Measurements from ENCODE around the gene UBE2B.

GRCh38 chr5:134226302-134226886 is 521 bp upstream of the PPP2CA start:
- PRO-cap: bidirectional peak, plus-strand start at chr5:134226412, minus-strand start at chr5:134226048; bidirectional peak, plus-strand start at chr5:134226728, minus-strand start at chr5:134226645
- RAMPAGE, long total RNA, 4 experiments: start-site peak on the plus strand in 1 of 4 experiments, at chr5:134226656-134226760 at its widest, 7 reads per replicate

DNA sequence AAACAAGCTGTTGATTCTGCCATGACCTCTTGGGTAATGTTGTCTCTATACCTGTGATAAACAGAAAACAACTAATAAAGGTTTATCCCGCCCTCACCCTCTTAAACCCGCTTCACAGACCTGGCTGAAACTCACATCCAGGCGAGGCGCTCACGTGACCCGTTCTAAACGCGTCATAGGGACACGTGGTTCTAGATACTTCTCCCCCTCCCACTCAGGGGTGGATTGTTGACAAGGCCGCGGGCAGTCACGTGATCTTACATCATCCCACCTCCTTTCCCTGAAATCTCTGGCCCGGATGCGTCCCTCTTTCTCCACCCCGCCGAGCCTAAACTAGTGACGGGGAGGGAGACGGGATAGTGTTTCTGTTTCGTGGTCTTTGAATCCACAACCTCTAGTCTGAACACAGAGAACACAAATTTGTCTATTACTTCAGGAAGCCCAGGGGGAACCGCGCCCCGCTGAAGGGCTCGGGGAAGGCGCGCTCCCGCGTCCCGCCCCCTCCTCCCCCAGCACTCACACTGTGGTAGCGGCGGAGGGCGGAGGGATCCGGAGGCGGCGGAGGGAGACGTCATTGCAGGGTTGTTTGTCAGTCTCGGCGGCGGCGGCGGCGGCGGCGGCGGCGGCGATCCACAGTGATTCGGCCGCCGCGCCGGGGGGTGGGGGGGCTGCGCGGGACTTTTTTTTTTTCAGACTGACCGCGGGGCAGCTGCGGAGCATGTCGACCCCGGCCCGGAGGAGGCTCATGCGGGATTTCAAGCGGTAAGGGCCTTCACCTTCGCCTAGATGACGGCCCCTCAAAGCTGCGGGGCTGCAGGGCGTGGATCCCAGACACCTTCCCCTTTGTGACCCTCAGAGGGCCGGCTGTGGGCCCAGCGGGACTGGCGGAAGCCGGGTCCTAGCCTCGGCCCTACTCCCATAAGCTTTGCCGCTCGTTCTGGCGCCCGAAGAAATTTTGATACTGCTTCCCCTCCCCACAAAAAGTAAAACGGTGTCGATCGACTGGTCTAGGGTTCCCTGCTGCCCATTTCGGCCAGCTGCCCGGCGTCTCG is at the start of gene UBE2B:
Gene UBE2B (plus strand): TSS at position 692 of the 1,052 bp plus-strand sequence.
- PRO-cap: bidirectional peak, plus-strand start at position 275 of the sequence, minus-strand start at position 166 of the sequence; bidirectional peak, plus-strand start at position 592 of the sequence, minus-strand start at position 520 of the sequence
- RAMPAGE, long total RNA, 4 experiments: start-site peak on the plus strand in 2 of 4 experiments, centred at positions 632 to 697 of the sequence, 23 to 93 reads per replicate

- PRO-cap: no peak
- RAMPAGE, long total RNA, 4 experiments: no peak in any of the 4 experiments
Observed at GRCh38 chr5:134372926-134373230, 1.5 kb downstream of the UBE2B start.

DNA sequence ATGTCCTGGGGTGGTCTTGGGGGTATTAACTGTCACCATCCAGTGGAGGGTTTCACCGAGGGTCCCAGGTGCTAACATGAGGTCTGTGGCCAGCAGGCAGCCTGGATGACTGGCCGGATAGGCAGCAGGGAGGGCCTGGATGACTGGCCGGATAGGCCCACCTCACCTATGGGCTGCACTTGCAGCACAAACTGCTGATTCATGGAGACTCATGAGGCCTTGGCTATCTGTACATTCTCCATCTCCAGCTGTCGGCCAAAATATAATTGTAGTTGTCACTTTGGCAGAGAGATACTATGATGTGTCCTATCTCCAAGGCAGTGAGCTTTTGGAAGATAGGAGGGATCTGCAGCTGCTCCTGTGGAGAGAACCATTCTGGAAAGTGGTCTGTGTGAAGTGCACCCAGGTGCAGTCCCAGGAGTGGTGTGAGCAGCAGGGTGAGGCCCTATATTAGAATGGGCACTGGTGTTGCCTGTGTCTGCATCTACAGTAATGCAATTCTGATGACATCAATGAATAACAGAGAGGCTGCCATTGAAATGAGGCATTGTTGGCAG is 26.3 kb upstream of the CDKN2AIPNL start:
- PRO-cap: no peak
- RAMPAGE, long total RNA, 4 experiments: no peak in any of the 4 experiments

DNA sequence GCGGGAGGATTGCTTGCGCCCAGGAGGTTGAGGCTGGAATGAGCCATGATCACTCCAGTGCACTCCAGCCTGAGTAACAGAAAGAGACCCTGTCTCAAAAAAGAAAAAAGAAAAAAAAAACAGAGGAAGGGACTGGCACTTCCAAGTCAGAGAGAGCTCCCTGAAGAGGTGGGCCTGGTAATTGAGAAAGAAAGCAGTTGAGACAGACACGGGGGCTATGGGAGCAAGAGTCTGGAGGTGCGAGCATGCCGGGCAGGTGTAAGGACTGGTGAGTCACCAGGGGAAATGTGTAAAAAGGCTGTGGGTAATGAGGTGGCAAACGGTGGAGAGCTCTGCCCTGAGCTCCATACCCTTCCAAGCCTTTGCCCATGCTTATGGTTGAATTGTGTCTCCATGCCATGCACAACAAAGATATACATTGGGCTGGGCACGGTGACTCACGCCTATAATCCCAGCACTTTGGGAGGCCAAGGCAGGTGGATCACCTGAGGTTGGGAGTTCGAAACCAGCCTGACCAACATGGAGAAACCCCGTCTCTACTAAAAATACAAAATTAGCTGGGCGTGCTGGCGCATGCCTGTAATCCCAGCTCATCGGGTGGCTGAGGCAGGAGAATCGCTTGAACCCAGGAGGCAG is 18.0 kb upstream of the JADE2 start:
- PRO-cap: bidirectional peak, plus-strand start at position 318 of the sequence, minus-strand start at position 267 of the sequence; unidirectional peak, minus-strand start at position 348 of the sequence; unidirectional peak, minus-strand start at position 385 of the sequence
- RAMPAGE, long total RNA, 4 experiments: no peak in any of the 4 experiments

DNA sequence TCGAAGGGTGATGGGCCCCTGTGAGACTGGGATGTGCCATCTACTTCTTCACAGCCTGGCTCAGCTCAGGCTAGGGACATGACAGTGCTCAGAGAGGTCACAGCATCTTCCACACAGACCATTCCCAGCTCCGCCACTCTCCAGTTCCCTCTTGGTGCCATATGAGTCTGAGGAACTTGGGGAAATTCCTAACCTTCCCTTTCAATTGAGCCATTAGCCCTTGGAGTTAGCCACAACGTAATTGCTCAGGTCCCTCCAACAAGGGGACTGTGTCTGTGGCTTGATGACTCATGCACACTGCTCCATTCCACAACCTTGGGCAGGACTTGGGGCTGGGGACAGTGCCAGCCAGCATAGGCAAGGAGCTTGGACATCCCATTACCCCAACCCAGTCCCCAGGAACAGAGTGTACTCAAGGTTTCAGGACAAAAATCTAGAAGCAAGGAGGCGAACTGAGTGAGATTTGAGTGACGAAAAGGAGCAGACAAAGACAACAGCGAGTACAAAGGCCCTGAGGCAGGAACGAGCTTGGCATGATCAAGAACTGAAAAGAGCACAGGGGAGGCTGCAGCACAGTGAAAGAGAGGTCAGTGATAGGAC is 16.2 kb upstream of the JADE2 start:
- PRO-cap: no peak
- RAMPAGE, long total RNA, 4 experiments: start-site peak on the plus strand in 2 of 4 experiments, centred at positions 116 to 322 of the sequence, 27 to 31 reads per replicate

- PRO-cap: no peak
- RAMPAGE, long total RNA, 4 experiments: start-site peak on the plus strand in 1 of 4 experiments, at chr5:134560511-134560956 at its widest, 10 reads per replicate
Observed at GRCh38 chr5:134560387-134561048, 35.0 kb downstream of the JADE2 start.

DNA sequence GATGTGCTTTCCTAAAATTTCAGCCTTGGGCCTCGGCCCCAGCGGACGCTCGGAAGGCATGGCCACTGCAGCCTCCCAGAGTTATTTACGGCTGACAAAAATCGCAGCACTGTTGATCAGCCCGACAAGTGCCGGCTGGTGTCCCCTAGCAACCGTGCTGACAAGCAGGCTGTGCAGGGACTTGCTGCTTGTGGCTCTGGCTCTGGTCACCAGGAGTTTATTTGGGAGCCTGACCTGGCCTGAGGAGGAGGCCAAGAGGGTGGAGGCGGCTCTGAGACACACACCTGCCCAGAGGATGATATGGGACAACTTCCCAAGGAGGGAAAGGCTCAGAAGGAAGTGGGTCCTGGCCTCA is 43.9 kb downstream of the JADE2 start:
- PRO-cap: no peak
- RAMPAGE, long total RNA, 4 experiments: no peak in any of the 4 experiments

- PRO-cap: no peak
- RAMPAGE, long total RNA, 4 experiments: no peak in any of the 4 experiments
Observed at GRCh38 chr5:134674635-134675640, 26.4 kb downstream of the SEC24A start.

DNA sequence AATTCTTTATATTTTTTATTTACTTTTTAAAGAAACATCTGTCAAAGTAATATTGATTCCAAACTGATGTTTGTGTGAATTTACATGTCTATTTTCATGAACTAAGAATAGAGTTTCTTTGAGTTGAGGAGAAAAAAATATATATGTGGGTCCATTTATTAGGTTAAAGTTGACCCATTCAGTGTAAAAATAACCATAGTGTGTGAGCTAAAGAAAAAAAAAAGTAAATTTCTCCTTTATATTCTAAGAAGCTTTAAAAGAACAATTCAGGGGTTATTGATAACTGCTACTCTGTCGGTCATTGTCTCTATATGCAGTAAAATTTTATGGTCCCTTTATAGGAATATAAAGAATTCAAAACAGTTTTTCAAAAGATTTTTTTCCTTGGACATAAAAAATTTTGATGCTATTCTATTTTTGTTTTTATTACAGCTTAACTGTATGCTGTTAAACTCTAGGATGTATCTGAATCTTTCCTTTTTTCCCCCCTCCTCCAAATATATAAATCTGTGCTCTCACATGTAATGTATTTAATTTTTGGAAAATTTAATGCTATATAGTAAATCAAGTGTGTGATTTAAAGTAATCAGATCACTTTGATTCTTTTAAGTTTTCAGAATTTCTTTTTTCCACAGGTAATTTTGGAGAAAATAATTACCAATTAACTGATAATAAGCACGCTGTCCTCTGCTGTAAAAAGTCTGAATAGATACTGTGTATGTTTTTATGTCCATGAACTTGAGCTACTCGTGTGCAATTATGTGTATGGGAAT is 13.3 kb downstream of the C5orf24 start:
- PRO-cap: no peak
- RAMPAGE, long total RNA, 4 experiments: no peak in any of the 4 experiments

GRCh38 chr5:134873415-134873896 is 715 bp upstream of the TXNDC15 start:
- PRO-cap: no peak
- RAMPAGE, long total RNA, 4 experiments: no peak in any of the 4 experiments

DNA sequence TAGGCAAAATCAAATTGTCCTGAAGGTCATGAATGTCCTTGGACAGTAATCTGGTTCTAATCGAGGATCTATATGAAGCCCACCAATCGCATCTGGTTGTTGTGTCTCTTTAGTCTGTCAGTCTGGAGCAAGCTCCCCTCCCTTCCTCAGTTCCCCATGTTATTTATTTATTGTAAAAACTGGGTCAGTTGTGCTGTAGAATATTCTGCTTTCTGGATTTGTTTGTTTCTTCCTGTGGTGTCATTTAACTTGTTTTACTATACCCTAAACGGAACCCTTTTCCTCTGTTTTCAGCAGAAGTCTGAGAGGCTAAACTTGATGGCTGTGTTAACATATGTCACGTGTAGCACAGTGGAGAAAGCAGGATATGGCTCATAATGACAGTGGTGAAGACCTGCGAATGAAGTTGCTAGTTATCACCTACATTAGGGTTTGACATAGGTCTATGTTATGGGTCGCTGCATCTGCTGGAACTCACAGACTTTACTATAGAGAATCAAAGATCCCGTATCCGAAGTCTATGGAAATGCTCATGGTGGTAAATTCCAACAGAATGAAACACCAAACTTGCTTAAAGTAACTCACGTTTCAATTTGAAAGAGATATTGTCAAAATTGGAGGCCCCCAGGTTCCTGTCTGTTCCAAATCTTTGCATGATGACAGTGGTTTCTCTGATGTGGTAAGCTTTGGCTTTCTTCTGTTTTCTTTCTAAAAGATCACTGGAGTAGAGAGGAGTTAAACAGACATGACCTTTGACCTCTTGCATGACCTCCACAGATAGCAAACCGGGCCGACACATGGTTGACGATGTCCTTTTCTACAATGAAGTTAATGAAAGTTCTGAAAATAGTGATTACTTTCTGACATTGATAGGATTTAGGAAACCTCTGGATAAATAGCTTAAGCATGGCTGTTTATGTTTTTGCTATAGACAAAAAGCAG is 3.3 kb upstream of the CATSPER3 start:
- PRO-cap: no peak
- RAMPAGE, long total RNA, 4 experiments: no peak in any of the 4 experiments

DNA sequence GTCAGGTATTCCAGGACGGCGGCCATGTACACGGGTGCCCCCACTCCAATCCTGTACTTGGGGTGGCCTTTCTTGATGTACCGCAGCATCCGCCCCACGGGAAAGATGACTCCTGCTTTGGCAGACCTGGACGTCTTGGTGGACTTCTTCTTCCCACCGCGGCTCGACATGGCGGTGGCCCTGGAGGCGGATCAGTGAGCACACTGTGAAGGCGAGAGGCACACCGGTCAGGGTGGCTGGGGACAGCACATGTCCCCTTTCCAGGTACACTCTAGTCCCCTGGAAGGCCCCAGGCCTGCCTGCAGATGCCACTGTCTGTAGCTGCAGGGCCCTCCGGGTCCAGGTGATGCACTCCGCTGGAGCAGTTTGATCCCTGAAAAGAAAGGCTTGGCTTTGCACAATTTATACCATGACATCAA is 10.1 kb downstream of the MACROH2A1 start:
- PRO-cap: no peak
- RAMPAGE, long total RNA, 4 experiments: start-site peak on the minus strand in 1 of 4 experiments, centred at position 172 of the sequence, 68 reads per replicate

DNA sequence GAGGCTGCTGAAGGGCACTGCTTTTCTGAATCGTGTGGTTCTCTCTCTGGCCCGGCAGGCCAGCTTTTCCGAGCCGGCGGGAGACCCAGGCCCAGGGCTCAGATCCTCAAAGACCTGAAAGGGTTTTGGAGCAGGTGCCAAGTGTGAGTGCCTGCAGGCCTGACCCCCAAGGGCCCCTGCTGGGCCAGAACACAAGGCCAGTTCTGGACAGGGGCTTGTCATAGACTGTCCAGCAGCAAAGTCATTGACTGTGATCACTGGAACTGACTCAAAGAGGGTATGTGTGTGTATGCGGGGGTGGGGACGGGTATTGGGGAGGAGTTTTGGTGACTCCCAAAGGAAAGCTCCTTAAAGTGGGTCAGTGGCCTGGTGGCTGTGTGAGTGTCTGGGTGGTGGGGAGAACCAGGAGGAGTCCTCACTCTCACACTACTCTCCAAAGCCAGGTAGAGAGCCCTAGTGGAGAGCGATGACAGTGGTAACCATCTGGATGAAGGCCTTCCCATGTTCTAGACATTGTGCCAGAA is 592 bp upstream of the CXCL14 start:
- PRO-cap: no peak
- RAMPAGE, long total RNA, 4 experiments: no peak in any of the 4 experiments

DNA sequence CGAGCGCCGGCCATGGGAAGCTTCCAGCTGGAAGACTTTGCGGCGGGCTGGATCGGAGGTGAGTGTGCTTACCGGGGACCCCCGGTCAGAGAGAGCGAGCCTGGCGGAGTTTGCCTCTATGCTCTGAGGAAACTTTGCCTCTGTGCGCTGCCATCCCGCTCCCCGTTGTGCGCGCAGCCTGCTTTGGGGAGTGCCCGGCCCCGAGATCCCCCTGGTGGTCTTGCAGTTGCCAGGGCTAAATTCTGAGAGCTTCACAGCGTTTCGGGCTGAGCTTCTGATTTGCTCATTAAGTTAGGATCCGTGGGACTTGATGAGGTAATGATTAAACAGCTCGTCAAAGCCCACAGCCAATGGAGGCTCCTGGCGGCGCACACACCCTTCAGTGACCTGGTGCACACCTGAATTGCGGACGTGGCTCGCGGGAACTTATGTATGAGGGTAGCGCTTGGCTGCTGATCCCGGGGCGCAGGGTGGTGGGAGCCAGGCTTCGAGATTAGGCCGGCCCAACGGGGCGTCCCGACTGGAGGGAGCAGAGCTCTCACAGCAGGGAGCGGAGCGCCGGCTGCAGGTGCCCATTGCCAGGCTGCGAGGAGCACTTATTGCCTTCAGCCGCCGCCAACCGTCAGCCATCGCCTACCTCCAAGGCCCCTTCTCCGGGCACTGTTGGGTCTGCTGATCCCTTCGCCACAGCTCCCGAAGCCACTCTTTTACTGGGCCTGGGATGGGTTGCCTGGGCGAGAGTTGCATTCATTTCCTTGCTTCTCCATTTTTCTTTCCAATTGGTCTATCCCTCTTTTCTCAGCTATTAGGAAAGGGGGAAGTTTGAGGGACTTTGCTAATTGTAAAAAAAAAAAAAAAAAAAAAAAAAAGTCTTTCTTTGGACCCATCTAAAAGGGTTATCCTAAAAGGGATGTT is 630 bp downstream of the SLC25A48 start:
- PRO-cap: bidirectional peak, plus-strand start at position 382 of the sequence, minus-strand start at position 276 of the sequence
- RAMPAGE, long total RNA, 4 experiments: no peak in any of the 4 experiments

GRCh38 chr5:135901623-135901911 is 5.9 kb upstream of the IL9 start:
- PRO-cap: no peak
- RAMPAGE, long total RNA, 4 experiments: no peak in any of the 4 experiments

- PRO-cap: no peak
- RAMPAGE, long total RNA, 4 experiments: no peak in any of the 4 experiments
Observed at GRCh38 chr5:135998078-135998433, 30.7 kb upstream of the TGFBI start.

- PRO-cap: no peak
- RAMPAGE, long total RNA, 4 experiments: no peak in any of the 4 experiments
Observed at GRCh38 chr5:136018744-136019224, 10.0 kb upstream of the TGFBI start.

DNA sequence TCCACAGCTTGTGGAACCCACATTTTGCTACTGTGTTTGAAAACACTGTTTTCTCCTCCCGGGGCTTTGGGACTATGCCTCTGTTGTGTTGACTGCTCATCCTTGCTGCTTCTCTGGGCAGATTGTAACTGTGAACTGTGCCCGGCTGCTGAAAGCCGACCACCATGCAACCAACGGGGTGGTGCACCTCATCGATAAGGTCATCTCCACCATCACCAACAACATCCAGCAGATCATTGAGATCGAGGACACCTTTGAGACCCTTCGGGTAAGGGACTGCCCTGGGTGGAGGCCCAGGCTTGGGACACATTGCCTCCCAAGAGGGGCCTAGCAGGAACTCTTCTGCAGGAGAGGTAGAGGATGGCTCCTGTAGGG is 18.4 kb downstream of the TGFBI start:
- PRO-cap: no peak
- RAMPAGE, long total RNA, 4 experiments: no peak in any of the 4 experiments

DNA sequence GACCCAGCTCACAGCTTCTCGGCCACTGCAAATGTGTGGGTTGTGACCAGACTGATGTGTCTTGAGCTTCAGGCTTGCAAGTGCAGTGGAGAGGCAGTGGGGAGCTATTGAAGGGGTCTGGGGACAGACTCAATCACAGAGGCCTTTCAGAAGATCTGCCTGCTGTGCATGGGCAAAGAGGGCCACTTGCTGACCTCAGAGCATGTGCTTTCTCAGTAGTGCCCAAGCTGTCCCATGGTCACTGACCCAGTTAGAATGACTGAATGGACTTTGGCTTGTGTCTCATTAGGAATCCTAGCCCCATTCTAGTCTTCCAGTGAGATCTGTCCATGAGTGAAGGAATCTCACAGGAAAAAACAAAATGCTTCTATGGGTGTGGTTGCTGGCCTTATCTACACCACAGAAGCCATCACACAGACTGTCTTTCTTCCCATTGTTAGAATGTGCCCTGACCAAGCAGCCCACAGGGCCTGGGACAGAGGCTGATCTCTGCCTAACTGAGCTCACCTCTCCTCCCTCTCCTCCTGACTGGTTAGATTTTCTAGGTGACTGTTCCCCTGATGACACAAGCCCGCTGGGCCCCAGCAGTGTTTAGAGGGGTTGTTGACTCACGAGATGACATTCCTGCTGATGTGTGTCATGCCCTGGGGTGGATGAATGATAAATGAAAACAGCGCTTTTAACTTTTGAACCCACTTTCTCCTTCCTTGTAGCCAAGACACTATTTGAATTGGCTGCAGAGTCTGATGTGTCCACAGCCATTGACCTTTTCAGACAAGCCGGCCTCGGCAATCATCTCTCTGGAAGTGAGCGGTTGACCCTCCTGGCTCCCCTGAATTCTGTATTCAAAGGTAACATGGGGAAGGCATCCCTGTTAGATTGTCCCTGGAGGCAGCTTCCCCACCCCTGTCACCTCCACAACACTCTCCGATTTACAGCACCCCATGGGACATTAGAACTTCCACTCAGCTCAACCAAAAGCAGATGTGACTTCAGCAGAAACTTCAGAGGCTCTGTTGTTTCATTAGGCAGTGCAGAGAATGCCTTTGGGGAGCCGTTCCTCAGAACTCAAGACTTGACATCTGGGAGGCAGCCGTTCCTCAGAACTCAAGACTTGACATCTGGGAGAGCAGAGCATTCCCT is 24.8 kb downstream of the TGFBI start:
- PRO-cap: no peak
- RAMPAGE, long total RNA, 4 experiments: no peak in any of the 4 experiments

Measured in transverse colon (tissue), 4 donors.